Airway epithelial cell (primary cell): ENCODE measurements around the gene C10orf143.

DNA sequence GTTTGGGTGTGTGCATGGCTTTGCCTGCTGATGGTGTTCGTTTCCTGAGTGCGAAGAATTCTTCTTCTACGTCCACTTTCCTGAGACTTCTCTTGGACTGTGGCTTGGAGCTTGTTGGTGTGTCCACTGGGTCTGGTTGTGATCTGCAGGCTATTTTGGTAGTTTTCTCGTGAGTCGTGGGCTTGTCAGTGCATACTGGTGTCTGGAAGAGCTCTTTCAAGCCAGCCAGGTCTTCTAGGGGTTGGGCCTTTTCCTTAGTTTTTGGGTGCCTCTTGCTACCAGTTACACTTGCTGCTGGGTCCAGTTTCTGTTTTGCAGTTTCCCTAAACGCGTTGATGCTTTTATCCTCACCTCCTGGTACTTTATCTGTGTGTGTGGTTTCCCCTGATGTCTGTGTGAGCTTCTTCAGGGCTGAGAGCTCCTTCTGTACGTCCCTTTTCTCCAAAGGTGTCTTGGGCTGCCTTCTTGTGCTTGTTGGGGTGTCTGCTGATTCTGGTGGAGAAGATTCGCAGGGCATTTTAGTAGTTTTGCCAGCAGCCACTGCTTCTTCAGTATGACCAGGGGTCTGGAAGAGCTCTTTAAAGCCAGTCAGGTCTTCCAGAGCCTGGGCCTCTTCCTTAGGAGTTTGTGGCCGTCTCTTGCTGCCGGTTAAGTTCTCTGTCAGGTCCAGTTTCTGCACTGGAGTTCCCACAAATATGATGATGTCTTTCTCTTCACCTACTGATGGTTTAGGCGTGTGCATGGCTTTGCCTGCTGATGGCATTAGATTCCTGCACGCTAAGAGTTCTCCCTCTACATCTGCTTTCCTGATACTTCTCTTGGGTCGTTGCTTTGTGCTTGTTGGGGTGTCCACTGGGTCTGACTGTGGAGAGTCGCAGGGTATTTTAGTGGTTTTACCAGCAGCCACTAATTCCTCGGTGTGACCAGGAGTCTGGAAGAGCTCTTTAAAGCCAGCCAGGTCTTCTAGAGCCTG is 18.7 kb downstream of the MKI67 start:
- RAMPAGE, long total RNA, result no peak

DNA sequence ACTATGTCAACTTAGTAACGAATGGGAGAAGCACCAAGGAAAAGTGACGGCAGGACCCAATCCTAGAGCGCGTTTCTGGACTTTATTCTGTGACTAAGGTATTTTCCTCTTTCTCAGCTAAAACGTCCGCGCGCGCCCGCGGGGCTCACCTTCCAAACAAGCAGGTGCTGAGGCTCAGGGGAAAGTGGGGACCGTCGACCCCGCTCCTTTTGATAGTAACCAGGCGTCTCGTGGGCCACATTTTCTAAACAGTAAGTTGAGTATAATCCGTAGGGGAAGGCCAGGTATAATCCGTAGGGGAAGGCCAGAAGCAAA is 839 bp downstream of the MKI67 start:
- RAMPAGE, long total RNA, result no peak

DNA sequence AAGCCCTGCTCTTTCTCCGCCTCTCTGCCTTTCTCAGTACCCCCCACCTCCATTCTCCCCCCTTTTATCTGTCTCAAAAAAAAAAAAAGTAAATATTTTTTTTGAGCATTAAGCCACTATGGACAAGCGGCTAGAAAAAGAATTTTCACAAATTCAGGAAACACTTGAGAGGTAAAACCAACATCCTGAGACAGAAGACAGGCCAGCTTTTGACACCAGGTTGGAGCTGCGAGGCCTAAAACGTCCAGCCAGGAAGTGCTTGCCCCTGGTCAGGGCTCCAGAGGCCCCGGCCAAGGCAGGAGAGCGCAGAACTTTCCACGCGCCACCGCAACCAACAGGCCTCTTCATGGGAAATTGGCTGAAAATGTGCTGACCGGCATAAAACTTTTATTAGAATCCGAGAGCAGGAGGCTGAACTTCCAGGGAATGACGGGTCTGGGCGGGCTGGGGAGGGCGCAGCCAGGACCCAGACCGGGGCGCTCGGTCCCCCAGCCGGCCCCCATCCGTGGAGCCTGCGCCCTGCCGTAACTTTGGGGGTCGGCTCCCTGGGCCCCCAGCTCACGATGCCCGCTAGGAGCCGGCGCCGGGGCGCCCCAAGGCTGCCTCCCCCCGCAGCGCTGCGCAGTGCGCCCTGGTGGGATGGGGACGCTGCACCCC is 413.9 kb upstream of the MKI67 start:
- RAMPAGE, long total RNA, result no peak

GRCh38 chr10:129710459-129710854 is 243.4 kb downstream of the MGMT start:
- RAMPAGE, long total RNA, result no peak

DNA sequence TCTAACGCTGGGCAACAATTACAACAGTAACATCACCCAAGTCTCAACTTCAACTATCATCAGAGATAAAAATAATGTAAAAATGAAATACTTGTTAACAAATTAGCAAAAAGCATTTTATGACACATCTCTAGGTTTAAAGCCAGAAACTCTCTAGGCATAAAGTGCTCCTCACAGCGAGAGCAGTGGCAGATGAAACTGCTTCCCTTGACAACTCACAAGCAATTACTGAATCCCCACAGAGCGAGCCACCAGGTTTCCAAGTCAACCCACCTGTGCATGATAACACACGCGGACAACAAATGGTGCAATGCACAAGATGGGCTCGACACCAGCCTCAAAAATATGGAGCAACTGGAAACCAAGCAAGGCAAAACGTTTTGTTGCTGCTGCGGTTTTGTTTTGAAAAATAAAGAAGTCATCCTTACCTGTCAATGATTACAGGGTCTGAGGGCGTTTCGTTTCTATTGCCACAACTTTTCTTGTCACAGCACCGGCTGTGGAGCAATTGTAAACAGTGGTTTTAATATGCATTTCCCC is 7.2 kb downstream of the EBF3 start:
- RAMPAGE, long total RNA, result no peak

DNA sequence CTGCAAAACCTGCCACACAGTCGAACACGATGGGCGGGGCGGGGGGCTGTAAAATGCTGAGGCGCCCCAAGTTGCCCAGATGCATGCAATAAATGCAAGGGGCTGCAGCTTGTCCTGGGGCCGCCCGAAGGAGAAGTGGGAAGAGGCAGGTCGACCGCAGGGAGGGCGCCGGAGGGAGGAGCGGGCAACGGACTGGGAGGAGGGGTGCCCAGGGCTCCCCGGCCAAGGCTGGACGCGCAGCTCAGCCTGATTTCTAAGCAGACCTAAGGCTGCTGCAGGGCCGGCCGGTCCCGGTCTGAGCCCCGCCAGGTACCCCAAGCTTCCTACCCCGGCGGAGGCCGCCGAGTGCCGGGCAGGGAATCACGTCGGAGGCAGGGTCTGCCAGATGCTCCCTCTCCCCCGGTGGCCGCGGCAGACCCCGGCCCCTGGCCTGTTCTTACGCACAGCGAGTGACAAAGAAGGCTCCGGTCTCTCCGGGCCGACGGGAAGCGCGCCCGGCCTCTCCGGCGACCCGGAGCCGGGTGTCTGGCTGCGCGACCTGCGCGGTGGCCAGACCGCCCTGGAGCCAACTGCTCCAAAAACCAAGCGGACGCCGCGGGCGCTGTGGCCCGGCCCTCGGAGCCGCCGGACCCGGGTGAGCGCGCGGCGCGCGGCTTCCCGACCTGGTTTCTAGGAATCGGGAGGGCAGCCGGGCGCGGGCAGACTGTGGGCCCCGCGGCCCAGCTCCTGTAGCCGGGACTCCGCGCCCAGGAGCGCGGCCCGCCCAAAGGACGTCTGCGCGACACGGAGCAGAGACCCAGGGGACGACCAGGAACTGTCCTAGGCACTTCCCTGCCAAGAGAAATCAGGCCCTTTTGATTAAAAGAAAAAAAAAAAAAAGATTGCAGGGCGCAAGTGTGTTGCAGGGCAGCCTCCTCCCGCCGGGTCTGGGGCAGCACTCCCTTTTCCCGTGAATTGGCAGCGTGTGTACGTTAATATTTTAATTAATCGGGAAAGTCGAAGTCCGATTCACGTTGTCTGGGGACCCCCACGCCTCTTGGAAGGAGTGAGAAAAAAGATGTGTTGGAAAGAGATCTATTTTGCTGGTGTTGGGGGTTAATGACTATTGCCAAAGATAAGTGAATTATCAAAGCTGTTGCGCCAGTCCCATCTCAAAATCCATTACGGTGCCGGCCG is 949 bp upstream of the EBF3 start:
- RAMPAGE, long total RNA, result no peak

GRCh38 chr10:130110714-130111033 is at the start of gene C10orf143:
TSS of gene C10orf143 (minus strand) at chr10:130110830.
- RAMPAGE, long total RNA, result no peak

DNA sequence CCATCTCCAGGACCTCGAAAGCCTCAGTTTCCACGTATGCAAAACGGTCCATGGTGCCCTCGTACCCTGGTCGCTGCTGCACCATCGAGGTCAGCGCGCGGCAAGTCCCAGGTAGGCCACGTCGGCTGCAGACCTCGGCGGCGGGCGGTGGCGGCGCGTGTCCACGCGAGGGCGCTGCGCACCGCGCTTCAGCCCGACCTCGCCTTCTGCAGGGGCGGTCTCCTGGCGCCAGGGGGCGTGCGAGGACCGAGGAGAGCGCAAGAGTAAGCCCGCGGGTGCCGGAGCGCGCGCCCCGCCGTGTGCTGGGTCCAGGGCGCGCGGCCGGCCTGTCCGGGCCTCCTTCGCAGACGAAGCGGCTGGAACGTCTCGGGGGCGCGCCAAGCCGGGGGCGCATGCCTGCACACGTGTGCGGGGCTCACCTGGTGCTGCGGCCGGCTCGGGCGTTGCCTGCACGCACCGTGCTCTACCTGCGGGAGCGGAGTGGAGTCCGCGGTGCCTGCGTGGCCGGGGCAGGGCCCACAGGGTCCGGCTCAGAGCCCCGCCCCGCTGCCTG is 54.0 kb downstream of the GLRX3 start:
- RAMPAGE, long total RNA, result no peak

- RAMPAGE, long total RNA, result no peak
These were observed 51.3 kb downstream of the TCERG1L start for GRCh38 chr10:131260219-131260525.

- RAMPAGE, long total RNA, result no peak
These were observed 224.1 kb upstream of the PPP2R2D start for GRCh38 chr10:131676736-131677167.

DNA sequence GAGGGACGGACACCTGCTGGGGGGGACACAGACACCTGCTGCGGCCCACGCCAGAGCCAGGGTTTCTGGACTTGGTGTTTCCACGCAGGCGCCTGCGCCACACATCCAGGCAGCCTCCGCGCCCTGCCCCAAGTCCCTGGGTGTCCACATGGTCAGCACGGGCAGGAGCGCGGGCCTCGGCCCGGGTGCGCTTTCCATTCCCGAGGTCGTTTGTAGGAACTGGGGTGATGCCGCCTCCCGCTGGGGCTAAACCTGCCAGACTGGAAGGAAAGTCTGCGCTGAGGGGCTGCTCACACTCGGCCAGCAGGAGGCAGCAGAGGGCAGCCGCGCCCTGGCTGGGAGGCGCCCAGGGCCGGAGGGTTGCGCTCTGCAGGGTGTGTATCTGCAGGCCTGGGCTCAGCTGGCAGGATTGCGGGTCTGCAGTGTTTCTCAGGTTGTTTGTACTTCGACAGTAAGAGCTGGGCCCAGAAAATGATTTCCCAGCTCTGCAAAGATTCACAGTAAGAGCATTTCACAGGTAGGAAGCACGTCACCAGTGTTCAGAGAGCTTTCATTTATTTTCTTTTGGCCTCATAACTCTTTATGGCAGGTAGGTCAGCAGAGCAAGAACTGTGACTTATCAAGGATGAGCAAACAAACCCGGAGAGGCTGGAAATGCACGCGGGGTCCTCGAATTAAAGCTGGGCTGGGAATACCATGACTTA is 15.4 kb upstream of the PPP2R2D start:
- RAMPAGE, long total RNA, result no peak

DNA sequence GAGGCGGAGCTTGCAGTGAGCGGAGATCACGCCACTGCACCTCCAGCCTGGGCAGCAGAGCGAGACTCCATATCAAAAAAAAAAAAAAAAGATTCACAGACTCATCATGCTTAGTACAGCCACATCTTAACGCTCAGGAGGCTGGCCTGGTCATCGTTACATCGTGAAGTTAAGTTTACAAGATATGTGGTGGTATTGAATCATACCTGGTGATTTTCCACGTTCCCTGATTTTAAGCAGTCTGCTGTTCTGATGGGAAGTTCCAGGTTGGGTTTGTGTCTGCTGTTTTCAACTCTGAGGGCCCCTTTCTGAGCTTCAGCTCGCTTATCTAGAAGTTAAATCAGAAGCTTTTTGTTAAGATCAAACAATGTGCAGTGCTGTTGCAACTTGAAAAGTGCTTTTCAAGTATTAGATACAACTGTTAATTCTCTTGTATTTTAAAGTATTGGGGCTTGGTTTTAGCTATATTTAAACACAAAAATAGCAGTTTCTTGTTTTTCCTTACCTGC is 6.9 kb downstream of the PPP2R2D start:
- RAMPAGE, long total RNA, result no peak

DNA sequence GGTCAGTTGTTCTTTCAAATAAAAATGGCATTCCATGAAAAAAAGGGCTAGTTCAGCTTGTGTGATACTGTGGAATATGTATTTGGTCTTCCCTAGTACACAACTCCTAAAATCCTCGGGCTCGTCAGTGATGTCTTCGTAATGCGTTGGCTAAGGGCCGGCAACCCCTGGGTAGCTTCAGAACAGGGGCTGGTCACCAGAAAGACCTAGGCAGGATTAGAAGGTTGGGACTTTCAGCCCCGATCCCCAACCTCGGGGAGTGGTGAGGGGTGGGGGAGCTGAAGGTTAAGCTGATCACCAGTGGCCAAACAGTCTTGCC is 9.7 kb downstream of the PPP2R2D start:
- RAMPAGE, long total RNA, result no peak

- RAMPAGE, long total RNA, result no peak
These were observed 15.7 kb downstream of the PPP2R2D start for GRCh38 chr10:131916167-131917199.

DNA sequence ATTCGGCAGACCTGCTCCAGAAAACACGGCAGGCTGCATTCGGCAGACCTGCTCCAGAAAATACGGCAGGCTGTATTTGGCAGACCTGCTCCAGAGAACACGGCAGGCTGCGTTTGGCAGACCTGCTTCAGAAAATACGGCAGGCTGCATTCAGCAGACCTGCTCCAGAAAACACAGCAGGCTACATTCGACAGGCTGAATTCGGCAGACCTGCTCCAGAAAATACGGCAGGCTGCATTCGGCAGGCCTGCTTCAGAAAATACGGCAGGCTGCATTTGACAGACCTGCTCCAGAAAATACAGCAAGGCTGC is 38.6 kb downstream of the PPP2R2D start:
- RAMPAGE, long total RNA, result no peak

DNA sequence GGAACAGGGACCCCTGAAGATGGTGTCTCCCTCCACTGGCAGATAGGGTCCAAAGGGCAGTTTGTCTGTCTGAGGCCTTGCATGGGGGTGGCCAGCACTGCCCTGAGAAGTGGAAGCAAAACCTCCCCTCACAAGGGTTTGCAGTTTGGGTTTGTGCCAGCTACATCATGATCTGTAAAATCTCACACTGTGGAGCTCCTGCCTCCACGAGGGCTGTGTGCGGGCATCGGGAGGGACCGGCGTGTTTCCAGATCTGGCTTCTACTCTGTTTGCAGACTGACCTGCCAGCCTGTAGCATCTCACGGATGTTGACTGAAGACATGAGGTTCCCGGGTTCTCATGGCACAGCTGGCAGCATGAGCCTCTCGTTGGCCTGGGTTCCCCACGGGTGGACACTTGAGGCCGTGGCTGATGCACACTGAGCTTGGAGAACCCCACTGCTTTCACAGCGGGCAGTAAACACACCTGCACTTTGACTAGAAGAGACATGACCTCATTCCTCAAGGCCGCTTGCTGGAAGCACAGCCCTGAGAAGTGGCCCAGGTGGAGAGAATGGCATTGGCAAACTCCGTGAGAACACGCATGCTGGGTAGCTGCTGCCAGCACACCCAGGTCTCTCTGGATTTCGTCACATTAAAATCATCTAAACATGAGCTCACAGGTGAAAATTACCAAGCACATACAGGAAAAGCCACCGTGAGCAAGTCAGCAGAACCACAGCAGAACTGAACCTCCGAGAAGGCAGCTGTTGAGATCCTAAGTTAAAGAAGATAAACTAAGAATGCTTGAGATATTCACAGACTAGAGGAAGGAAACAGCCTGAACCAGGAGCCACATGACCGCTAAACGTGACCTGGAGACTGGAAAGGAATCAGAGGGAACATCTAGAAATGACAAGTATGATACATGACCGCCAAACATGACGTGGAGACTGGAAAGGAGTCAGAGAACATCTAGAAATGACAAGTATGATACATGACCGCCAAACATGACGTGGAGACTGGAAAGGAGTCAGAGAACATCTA is 32.6 kb downstream of the BNIP3 start:
- RAMPAGE, long total RNA, result no peak

GRCh38 chr10:131954144-131954902 is 27.4 kb downstream of the BNIP3 start:
- RAMPAGE, long total RNA, result no peak

- RAMPAGE, long total RNA, result no peak
These were observed 15.0 kb upstream of the BNIP3 start for GRCh38 chr10:131996525-131997301.

- RAMPAGE, long total RNA, result no peak
These were observed 19.3 kb upstream of the BNIP3 start for GRCh38 chr10:132000896-132001595.

DNA sequence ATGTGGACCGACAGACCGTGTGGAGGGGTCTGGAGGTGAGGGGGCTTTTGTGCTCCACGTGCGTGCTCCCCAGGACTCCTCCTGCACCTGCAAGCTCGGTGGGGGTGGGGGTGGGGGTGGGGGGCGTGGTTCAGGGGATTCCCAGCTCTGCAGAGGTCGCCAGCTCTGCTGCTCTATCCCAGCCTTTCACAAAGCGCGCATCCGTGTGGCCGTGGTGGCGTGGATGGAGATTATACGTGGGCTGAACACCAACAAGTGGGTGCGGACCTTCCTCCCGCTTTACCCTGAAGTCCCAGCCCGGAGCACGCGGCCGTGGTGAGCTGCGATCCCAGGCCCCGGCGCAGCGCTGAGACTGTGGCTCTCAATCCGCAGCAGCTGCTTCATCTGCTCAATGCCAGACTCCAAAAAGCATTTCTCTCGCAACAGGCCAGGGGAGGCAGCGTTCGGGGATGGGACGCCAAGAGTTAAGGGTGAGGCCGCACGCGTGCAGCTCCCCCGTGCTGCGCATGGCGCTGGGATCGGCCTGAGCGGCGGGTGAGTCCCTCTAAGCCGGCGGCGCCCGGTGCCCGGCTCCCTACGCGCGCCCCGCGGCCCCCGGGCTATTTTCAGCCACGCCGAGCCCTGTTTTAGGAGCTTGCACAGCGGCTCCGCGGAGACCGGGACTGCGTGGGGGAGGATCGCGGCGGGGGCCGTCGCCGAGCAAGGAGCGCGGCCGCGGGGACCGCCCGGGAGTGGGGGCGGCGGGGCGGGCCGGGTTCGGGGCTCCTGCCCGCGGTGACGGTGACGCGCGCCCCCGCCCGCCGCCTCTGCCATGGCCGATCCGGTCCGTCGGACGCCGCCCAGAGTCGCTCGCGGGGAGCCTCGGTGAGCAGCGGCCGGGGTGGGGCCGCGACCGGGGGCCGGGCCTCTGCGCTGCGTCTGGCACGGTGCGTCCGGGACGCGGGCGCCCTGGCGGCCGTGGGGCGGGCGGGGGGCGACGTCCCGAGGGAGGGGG is 29.6 kb upstream of the JAKMIP3 start:
- RAMPAGE, long total RNA, result no peak